ENCODE measurements around a stretch of chr12.

DNA sequence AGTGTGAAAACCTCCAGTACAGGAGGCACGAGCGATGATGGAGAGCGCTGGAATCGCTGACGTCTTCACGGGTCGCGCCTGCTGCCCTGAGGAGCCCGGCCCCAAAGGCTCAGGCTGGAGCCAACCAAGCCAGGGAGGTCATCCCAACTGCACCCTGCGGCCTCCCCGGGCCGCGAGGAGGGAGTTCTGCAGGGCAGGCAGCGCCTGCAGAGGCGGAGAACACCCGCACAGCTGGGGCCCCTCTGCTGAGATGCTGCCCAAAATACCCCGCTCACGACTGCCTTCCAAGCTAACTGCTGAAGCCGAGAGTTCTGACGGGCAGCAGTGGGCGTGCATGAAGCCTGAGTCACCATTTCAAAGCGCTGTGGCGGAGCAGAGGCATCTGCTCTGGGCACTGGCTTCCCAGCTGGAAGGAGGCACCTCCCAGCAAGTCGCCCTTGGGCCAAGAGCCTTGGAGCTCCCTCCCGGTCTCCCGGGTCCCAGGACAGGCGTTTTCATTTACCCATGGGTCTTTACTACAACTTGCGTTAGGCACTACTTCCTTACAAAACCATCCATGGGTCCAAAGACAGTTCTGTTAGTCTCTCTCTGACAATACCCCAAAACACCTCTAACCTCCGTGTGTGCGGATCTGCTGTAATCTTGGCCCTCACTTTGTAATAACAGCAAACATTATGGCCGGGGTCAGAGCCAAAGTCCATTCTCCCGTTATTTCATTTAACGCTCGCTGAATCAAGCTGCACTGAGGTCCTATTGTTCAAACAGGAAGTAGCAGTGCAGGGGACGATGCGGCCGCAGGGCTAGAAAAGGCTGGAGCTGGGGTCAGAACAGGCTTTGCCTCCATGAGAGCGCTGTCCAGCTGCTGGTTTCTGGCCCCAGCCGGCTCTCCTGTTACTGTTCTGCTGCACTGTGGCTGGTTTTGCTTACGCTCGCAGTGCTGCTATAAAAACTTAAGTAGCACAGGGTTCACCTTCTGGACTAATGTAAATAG lies 60.2 kb upstream of the RIMBP2 start:
- PRO-cap = bidirectional peak, plus-strand start at position 353 of the sequence, minus-strand start at position 279 of the sequence

DNA sequence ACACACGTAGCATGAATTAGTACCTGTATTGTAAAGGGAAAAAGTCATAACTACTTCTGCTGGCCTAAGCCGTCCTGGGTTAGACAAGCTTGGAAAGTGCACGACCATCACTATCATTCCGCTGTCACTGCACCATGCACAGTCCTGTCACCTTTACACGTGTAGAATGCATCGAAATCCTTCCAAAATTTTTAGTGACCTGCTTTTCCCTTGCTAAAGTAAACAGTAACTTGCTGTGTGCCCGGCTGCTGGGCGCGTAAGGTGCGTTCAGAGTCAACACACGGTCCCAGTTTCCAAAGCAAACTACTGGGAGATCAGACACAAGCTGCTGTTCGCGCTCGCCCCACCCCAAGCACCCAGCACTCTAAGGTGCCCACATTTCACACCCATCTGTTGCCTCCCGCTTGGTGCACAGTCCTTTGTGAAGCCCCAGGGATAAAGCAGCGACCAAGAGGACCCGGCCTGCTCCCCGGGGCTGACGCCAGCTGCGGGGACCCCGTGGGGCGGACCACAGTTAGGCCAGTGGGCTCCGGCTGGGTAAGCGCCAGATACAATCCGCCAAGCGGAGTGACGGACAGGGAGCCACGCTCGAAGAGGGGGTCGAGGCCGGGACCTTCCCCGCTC lies 776 bp downstream of the STX2 start:
- PRO-cap = bidirectional peak, plus-strand start at position 547 of the sequence, minus-strand start at position 553 of the sequence

- PRO-cap = no peak
Observed at GRCh38 chr12:130946092-130946516, 7.6 kb upstream of the ADGRD1 start.

DNA sequence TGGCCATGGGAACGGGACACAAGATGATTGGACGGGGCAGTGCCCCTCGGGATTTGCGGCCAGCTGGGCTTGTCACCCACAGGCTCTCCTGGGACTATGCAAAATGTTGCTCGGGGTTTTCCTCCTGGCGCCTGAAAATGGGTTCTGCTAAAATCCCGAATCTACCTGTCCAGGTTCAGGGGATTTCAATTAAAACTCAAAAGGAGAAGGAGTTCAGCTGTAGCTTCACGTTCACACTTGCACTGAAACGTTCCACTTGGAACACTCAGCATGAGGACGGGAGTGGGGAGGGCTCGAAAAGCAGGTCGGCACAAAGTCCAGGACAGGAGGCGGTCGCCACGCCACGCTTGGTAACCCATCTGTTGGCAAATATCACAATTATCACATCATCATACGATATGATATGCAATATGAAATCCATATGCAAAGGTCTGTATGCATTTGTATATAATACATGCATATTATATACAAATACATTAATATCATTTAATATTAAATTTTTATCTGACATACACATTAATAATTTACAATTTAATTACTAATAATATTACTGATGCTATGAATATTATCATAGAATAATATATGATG lies 17.1 kb downstream of the ADGRD1 start:
- PRO-cap = no peak

DNA sequence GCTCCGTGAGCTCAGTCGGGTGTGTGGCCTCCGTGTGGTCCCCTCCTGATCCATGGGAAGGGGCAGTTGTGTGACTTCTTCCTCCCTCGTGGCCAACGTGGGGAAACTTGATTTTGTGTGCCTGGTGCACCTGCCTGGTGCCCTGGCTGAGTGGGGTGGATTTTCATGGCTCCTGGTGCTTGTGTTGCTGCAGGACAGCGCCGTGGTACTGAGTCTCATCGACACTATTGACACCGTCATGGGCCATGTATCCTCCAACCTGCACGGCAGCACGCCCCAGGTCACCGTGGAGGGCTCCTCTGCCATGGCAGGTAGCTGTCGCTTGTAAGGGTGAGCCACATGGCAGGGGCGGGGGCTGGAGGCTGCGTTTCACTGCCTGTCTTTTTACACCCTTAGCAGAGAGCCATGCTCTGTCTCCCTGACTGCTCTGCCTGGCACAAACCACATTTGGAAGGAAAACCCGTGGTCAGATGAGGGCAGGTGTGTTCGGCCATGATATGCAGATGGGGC lies 49.3 kb downstream of the ADGRD1 start:
- PRO-cap = no peak

DNA sequence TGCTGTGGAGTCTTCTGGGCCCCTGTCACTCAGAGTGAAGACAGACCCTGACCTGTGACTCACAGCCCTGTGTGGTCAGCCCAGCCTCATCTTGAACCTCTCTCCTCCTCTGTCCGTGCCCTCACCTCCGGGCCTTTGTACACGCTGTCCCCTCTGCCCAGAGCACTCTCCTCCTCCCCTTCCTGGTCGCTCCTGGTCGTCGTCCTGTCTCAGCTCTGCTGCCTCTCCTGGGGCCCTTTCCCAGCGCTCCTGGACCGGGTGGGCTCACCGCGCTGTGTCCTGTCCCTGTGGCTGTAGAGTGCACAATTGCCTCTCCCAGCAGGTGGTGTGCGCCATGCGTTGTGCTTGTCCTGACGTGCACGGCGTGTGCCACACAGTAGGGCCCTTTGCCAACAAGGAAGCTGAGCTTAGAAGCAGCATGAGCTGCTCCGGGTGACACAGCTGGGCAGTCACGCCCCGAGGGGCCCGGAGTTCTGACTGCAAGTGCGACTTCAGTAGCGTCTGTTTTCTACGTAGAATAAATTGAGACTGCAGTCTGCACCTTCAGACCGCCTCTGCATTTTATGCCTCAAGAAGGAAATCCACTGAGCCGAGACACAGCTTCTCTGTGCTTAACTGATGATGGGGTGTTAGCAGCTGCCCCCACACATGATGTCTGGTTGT lies 81.4 kb downstream of the ADGRD1 start:
- PRO-cap = no peak

- PRO-cap = no peak
Observed at GRCh38 chr12:131048120-131049016, 94.7 kb downstream of the ADGRD1 start.

GRCh38 chr12:131085129-131085700 lies 131.5 kb downstream of the ADGRD1 start:
- PRO-cap = no peak

- PRO-cap = no peak
Observed at GRCh38 chr12:131529579-131530275, 181.2 kb upstream of the SFSWAP start.

DNA sequence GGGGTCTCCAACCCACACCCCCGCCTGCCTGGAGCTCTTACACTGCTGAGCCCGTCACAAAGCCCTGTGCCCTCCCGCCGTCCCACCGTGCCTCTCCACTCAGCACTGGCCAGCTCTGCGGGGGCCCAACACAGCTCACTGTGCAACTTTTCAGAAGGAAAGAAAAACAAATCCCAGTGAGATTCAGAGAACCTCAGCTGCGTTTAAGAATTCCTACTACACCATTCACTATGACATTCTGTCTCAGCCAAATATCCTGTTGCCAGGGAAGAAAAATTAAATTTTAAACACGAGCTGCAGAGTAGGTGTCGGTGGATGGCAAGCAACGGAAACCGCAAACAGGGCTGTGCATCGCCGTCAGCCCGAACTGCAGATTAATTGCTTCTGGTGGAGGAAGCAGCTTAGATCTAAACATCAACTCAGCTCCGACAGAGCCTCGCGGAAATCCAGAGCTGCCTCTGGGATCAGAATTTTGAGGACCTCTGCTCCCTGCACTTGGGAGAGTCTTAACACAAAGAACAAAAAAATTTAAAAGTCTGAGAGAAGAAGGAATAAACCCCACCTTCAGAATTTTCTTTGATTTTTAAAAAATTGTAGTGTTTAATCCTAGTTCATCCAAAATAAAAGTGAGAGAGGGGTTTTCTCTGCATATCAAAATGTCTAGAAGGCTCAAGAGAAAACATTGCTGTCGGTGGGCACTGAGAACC lies 106.4 kb upstream of the SFSWAP start:
- PRO-cap = no peak

DNA sequence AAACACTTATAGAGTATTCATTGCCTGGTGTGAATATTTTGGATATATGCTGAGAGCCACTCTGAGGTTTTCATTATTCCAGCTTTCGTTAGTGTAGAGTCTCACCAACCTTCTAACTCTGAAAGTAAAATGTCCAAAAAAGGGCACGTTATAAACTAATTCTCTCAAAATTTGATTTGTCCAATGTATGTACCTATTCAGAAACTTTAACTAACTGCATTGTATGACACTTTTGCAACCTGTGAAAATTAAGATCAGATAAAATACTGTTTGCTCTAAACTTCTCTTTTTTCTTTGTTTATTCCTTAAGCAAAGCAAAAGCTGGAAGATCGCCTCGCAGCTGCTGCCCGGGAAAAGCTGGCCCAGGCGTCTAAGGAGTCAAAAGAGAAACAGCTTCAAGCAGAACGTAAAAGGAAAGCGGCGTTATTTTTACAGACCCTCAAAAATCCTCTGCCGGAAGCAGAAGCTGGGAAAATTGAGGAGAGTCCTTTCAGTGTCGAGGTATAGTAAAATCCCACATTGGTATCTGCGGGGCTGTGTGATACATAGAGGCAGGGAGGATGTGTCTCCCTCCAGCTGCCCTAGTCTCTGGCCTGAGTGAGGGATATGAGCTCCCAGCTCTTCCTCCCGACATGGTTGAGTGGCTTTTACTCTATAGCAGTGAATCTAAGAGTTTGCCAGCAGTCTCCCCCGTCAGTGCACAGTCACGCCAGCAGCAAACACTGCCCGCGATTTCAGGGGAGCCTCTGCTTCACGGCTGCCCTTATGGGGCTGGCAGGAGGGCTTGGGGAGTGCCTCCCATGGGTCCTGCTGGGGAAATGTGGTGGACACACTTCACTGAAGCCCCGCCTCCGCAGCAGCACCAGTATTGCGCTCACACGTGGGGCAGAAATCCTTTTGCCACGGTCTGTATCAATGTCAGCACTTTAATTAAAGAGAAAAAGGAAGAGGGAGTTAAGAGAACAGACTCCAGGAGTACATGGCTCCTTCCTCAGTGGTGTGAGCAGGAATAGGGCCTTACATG lies 55.2 kb downstream of the SFSWAP start:
- PRO-cap = no peak

DNA sequence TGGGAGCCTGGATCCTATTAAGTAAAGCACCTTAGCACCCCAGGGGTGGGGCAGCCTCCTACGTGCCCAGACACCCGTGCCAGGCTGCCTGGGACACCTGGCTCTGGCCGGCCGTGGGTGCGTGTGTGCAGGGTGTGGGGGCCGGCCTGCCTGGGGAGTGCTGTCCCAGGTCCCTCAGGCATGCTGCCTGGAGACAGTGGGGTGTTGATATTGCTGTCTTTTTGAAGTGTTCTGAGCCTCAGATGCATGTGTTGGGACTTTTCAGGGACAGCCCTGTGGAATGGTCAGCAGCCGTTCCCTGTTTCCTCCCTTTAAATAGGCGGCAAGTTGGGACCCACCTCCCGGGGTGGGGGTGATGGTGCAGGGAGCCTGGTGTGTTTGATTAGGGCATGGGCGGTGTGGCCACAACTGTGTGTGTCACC lies 7.9 kb downstream of the ULK1 start:
- PRO-cap = no peak

DNA sequence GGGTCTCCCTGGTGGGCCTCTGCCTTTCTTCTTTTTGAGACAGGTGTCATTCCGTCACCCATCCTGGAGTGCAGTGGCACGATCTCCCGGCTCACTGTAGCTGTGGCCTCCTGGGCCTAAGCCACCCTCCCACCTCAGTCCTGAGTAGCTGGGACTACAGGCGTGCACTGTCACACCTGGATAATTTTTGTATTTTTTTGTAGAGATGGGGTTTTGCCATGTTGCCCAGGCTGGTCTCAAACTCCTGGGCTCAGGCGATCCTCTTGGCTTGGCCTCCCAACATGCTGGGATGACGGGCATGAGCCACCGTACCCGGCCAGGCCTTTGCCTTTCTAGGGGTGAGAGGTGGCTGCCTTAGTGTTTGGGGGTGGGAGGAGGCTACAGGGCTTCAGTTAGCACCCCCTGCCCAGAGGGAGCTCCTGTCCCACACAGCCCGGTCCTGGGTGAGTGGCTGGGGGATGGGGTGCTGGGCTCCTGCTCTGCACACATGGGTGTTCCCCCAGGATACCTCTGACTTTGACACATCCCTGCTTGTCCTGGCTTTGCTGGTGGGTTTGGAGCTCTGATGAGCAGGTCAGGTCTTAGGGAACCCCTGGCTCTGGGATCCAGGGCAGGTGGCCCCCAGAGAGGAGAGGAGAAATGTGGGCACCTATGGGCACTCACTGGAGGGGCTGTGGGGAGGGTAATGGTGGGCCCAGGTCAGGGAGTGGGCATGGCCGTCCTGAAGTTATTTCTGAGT lies 9.9 kb downstream of the ULK1 start:
- PRO-cap = no peak

- PRO-cap = no peak
Observed at GRCh38 chr12:131919243-131919613, 9.8 kb upstream of the PUS1 start.

- PRO-cap = no peak
Observed at GRCh38 chr12:131993514-131994443, 44.0 kb downstream of the EP400 start.

DNA sequence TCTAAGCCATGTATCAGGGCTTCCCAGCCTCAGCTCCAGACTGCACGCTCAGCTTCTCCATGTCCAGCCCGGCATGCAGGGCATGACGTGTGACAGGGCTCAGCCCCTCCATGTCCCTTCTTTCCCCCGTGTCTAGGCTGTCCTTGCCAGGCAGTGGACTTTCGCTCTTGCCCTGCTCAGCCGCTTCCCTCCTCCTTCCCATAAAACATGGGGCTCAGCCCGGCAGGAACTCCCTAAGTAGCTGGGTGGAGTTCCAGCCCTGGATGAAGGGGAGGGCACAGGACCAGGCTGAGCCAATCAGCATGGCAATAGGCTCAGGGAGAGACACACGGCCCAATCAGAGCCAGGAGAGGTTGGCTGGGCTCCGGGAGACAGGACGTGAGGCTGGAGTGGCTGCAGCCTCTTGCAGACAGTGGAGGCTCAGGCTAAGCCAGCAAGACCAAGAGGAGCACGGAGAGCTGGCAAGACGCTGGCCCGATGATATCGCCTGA lies 54.3 kb downstream of the GALNT9 start:
- PRO-cap = bidirectional peak, plus-strand start at position 408 of the sequence, minus-strand start at position 209 of the sequence

DNA sequence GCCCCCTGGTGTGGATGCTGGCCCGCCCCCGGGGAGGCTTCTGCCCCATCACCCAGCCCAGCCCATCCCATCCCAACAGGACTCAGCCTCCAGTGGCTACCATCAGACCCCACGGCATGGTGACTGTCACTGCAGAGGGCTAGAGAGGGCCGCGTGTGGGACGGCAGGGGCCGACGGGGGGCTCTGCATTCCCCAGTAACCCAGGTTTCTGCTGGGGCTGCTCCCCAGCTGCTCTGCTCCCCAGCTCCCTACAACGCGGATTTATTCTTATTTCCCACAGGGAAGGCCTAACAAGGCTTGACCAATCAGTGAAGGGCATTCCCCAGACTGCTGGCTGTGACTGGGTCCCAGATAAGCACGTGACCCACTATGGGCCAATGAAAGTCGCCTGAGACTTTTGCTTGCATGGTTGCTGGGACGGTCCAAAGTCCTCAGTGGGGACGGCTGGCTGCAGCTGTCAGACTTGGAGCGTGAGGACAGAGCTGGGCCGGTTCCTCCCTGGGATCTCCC lies 50.4 kb downstream of the GALNT9 start:
- PRO-cap = no peak

- PRO-cap = unidirectional peak, minus-strand start at chr12:132474584
Observed at GRCh38 chr12:132474187-132474851, 15.6 kb upstream of the FBRSL1 start.

GRCh38 chr12:132559511-132560424 lies 50.6 kb downstream of the LRCOL1 start:
- PRO-cap = bidirectional peak, plus-strand start at chr12:132560046, minus-strand start at chr12:132560095; bidirectional peak, plus-strand start at chr12:132560206, minus-strand start at chr12:132560202

GRCh38 chr12:132595922-132596391 lies 14.4 kb downstream of the LRCOL1 start:
- PRO-cap = no peak